ENCODE measurements around a stretch of chr4.

DNA sequence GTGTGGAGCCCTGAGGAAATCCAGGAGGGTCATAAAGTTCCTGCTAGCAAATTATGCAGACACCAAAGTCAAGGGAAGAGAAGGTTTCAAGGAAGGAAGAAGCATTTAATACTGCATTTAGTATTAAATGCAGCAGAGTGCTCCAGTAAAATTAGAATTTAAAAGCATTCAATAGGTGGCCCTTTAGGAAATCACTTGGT, 13.9 kb upstream of the CPE start:
- PRO-cap, 2 experiments, result no peak in any of the 2 experiments

GRCh38 chr4:166198169-166198576, 325.1 kb downstream of the TLL1 start:
- PRO-cap, 2 experiments, result no peak in any of the 2 experiments

GRCh38 chr4:167091915-167092232, 142.4 kb downstream of the SPOCK3 start:
- PRO-cap, 2 experiments, result no peak in any of the 2 experiments

GRCh38 chr4:168257904-168258194, 60.7 kb downstream of the DDX60 start:
- PRO-cap, 2 experiments, result no peak in any of the 2 experiments

DNA sequence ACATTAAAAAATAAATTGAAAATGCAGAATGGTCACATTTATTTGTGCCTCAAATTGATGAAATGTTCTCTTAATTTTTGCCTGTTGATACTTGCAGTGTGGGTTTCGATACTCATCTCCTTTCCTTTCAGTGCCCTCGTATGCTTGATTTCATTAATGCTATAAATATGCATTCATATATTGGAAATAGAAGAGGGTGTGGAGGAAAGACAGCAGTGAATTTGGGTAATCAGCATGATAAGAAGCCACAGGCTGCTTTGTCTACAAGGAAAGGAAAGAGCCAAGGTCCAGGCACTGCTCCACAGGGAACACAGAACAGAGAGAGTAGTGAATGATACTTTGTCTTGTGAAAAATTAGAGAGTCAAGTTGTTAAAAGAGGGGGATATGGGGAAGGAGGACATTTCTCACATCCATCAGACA, 999 bp upstream of the DDX60 start:
- PRO-cap, 2 experiments, result no peak in any of the 2 experiments

DNA sequence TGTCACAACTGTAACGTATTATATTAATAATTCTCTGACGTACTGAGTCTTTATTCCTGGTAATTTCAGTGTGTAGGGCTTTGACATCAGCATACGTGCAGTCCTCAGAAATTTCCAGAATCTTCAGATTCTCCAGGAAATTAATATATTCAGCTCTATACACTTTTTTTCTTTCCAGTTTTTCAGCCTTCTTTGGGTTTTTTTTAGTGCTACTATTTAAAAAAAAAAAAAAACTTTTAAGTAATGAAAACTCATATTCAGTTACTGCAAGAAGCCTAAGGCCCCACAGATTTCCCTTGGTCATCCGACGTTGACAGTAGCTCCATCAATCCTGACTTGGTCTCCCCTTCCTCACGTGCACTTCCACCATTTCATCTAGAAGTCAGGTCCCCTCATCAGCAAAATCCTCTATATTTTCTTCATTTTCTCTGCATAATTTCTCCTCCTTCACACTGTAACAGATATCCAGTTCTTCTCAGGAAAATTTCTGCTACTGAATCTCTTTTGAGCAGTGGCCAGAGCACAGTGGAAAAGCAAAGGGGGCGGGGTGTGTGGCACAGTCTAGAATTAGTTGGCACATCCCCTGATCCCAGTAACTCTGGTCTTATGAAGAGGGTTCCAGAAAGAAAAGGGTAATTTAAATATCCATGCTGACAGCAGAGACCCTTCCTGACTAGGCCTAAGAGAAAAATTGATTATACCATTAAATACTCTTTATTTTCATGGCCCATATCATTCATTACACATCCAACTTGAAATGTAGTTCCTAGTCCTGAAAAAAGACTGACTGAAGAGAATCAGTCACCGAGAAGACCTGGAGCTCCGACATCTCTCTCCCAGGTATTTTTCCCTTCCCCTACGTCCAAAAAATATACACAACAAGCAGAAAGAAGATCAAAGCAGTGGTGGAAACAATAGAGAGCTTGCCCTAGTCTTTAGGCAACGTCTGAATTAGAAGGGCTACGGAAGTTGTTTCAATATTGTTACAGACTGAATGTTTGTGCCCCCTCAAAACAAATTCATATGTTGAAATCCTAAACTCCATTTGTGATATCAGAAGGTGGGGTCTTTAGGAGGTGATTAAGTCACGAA, 77.7 kb upstream of the DDX60 start:
- PRO-cap, 2 experiments, result no peak in any of the 2 experiments

GRCh38 chr4:168449982-168450696, 30.2 kb downstream of the DDX60L start:
- PRO-cap, 2 experiments, result no peak in any of the 2 experiments

DNA sequence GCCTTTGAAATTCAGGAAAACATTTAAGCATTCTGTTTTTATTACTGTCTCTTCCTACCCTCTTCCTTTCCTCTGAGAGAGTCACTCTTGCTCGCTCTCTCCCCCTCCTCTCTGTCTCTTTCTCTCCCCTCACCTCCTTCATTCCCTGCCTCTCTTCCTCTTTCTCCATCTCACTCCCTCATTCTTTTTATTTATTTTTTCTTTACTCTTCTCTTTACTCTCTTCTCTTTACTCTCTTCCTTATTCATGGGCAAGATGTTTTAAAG, 197.4 kb downstream of the PALLD start:
- PRO-cap, 2 experiments, result no peak in any of the 2 experiments

GRCh38 chr4:168716583-168717123, 219.8 kb downstream of the PALLD start:
- PRO-cap, 2 experiments, result no peak in any of the 2 experiments

GRCh38 chr4:168898278-168898916, 111.7 kb downstream of the CBR4 start:
- PRO-cap, 2 experiments, result no peak in any of the 2 experiments

GRCh38 chr4:169010541-169011121, 576 bp upstream of the CBR4 start:
- PRO-cap, 2 experiments, result no peak in any of the 2 experiments

DNA sequence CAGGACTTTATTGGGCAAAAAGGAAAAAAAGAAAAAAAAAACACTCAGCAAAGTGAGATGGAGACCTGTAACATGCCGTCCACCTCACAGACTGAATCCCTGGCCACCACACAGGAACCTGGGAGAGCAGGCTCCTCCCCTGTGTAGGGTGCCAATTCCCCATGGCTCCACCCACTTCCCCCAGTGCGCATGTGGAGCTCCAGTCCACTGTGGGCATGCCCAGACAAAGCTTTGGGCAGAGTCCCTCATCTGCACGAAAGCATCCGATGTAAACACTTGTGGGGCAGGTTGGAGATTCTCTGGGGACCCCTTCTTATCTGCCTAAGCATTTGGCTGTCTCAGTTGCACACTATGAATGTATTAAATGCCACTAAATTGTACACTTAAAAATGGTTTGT, 23.7 kb upstream of the CBR4 start:
- PRO-cap, 2 experiments, result no peak in any of the 2 experiments

GRCh38 chr4:169068229-169068781, 58.2 kb upstream of the CBR4 start:
- PRO-cap, 2 experiments, result no peak in any of the 2 experiments

- PRO-cap, 2 experiments, result no peak in any of the 2 experiments
These were observed 70.1 kb upstream of the CBR4 start for GRCh38 chr4:169079714-169080899.

DNA sequence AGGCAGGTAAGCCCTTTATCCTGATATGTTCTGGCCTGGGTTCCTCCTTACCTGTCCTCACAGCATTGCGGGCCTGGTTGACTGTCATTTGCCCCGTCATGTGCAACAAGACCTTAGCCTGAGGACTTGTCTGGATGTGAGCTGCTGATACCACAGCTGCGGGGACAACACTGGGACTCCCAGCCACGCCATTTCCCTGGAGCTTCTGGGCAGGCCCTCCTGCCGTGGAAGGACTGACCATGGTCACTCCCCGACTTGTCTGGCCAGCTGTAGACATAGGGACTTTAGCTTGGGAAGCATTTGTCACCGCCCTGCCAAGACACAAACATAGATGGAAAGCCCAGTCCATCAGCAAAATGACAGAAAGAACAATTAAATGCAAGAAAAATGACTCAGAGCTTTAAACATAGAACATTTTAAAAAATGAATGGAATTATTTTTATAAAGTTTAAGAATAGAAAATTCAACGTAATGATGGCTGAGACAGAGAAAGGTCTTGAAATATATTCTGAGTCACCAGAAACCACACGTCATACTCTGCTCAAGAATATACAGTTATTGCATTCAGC, 107.5 kb upstream of the CBR4 start:
- PRO-cap, 2 experiments, result no peak in any of the 2 experiments

- PRO-cap, 2 experiments, result no peak in any of the 2 experiments
These were observed 50.4 kb downstream of the SH3RF1 start for GRCh38 chr4:169220382-169220769.

DNA sequence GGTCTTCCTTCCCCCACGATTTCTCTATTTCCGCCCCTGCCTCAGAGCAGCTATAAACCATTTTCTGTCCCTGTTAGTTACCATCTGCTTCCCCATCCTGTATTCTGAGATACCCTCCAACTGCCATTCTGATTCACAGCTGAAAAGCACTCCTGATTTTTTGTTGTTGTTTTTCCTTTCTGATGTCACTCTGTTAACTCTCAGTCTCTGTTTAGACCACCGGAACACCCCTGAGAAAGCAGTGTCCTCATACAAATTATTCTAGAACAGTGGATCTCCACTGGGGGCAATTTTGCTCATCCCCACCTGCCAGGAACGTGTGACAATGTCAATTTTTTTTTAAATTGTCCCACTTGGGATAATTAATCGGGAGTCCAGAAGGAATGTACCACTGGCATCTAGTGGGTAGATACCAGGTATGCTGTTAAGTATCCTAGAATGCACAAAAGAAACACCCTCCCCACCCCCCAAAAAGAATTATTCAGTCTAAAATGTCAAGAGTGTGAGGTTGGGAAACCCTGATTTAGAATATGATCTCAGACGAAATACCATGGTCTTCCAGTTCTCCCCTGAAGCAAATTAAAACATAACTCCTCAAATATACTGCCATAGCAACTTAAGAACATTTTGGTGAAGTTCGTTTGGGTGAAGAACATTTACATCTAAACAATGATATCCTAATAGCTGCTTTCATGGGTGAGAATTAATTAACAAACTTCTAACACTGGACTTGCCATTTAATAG, 36.7 kb downstream of the SH3RF1 start:
- PRO-cap, 2 experiments, result no peak in any of the 2 experiments

- PRO-cap, 2 experiments, result no peak in any of the 2 experiments
These were observed 32.5 kb downstream of the SH3RF1 start for GRCh38 chr4:169238052-169238792.

GRCh38 chr4:169314890-169315318, 44.1 kb upstream of the SH3RF1 start:
- PRO-cap, 2 experiments, result no peak in any of the 2 experiments

DNA sequence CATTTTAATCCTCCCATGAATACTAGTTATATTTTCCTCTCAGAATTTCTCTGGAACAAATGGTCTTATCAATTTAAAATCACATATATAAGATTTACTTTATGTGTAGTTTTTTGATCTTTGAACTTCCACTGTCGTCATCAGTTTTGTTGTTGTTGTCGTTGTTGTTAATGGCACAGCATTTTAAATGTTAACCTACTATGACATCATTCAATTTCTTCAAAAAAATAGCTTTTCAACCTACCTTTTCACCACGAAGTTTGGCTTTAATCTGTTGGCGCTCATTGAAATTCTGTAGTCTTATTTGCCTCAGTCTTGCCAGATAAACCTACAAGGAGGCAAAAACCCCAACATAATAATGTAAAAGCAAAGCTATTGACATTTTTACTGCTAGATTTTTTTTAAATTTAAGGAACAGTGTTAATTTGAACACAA, 104.4 kb downstream of the NEK1 start:
- PRO-cap, 2 experiments, result no peak in any of the 2 experiments